ENCODE data around the genes TMPRSS4, SMIM35, SCN4B and CD3D.

DNA sequence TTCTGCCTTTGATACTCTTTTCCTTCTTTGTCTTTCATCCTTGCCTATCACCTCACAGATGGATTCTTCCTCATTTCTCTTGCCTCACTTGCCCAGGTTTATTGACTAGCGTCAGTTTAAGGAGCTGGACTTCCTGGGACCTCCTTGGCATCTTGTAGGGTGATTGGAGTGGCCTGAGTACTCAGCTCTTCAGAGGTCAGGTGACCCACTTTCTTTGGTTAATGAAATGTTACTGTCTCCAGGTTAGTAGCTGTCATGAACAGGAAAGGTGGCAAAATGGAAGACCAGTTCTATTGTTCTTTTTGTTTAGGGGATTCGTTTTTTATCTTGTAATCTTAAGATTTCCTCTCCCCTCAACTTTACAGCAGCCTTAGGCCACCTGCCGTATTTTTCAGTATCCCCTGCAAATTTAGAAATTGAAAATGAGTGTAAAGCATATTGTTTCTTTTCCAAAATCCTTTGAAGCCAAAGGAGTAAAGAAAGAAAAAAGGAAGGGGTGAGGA, 29.4 kb downstream of the BACE1 start:
- PRO-cap, 4 experiments, result no peak in any of the 4 experiments
- RAMPAGE, long total RNA, 2 experiments, result no peak in any of the 2 experiments

DNA sequence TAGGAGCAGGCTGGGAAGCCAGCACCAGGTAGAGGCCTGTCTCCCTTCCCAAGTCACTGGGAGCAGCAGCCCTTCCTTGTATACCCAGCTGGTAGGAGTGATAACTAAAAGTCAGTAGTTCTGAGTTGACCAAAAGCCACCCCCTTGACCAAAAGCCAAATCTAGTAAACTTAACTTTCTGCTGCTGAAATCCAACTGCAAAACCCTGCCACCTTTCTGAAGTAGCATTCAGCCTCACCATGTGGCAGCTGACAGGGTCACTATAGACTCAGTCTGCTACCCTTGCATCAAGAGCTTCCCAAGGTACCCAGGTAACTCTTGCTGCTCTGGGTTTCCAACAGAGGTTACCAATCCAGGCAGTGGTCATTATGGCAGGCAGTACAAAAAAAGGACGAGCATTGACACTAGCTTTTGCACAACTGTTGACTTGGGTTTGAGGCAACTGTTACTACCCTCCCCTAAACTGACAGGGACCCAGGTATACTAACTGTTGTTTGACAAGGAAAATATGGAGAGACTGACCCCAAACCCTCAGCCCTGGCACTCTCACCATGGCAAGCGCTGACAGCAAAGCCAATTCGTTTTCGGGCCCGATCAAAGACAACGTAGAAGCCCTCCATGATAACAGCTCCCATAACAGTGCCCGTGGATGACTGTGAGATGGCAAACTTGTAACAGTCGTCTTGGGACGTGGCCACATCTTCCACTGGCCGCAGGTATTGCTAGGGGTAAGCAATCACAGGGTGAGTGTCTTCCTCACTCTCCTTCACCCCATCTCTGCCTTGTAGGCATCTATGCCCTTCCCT, 25.9 kb downstream of the BACE1 start:
- PRO-cap, 4 experiments, result no peak in any of the 4 experiments
- RAMPAGE, long total RNA, 2 experiments, result start-site peak on the minus strand in 1 of 2 experiments, centred at position 707 of the sequence, 42 reads per replicate

DNA sequence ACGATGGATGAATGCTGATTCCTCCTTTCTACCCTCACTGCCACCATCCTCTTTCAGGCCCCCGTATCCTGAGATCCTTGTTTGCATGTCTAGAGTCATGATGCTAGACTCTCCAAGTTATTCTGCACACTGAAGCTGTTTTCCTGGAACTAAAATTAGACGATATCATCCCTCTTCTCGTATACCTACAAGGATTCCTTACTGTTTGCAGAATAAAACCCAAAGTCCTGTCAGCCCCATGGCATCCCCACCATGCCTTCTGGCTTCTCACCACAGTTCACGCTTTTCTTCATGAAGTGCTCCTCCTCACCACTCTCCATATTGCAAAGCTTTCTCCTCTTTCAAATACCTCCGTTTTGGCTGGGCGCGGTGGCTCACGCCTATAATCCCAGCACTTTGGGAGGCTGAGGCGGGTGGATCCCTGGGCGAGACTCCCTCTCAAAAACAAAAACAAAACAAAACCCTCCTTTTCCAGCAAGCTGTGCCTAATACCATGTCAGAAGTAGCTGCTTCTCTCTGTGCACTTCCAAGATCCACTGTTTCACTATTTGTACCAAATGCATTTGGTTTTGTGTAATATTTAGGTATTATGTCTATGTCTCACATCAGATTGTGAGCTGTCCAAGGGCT, 6.8 kb downstream of the BACE1 start:
- PRO-cap, 4 experiments, result no peak in any of the 4 experiments
- RAMPAGE, long total RNA, 2 experiments, result no peak in any of the 2 experiments

- PRO-cap, 4 experiments, result no peak in any of the 4 experiments
- RAMPAGE, long total RNA, 2 experiments, result no peak in any of the 2 experiments
These were observed 62.6 kb downstream of the CEP164 start for GRCh38 chr11:117390379-117390612.

- PRO-cap, 4 experiments, result peak in 1 of 4 experiments; most common plus-strand start chr11:117874659 (in 1)
- RAMPAGE, long total RNA, 2 experiments, result no peak in any of the 2 experiments
These were observed 2.1 kb downstream of the FXYD6 start for GRCh38 chr11:117874181-117874846.

DNA sequence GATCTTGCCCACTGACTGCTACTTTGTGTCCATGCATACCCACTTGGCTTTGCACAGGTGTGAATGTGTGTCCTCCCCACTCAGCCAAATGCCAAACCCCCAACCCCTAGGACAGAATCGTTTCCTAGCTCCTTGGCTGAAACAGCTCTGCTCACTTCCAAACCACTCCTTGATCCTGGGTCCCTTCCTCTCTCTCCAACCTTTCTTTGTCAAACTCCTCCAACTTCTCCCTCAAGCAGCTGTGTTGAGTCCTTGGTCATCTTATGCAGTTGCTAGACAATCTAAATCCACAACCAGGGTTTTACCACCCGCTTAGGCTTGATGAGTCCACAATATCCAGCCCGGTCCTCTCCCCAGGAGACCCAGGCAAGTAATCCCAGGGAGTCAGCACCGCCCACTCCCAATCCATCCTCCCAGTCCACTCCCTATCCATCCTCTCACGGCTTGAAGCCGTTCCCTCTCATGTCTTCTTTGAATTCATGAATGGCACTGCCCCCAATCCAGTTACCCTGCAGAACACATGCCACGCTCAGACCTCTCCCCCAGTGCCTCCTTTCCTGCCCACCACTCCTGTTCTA, 3.5 kb upstream of the FXYD6 start:
- PRO-cap, 4 experiments, result peak in 1 of 4 experiments; most common minus-strand start position 438 of the sequence (in 1)
- RAMPAGE, long total RNA, 2 experiments, result no peak in any of the 2 experiments

GRCh38 chr11:117884874-117885478, 8.5 kb upstream of the FXYD6 start:
- PRO-cap, 4 experiments, result no peak in any of the 4 experiments
- RAMPAGE, long total RNA, 2 experiments, result no peak in any of the 2 experiments

DNA sequence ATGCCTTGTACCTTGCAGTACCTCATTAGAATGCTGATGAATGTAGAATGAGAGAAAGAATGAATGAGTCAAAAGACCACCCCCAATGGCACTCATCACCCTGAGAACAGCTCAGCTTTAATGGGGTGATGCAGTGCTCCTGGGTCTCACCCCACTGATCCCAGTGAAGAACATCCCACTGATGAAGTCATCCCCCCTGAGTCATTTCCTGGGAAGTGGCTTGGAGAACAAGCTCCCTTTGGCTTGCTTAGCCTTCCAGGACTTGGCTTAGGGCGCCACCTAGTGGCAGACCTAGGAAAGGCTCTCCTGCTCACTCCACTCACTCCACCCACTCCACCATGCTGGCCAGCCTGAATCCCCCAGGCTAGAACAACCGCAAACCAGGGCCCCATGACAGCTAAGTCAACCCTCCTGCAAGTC, 17.6 kb upstream of the TMPRSS13 start:
- PRO-cap, 4 experiments, result no peak in any of the 4 experiments
- RAMPAGE, long total RNA, 2 experiments, result no peak in any of the 2 experiments

GRCh38 chr11:118045897-118046624, 30.8 kb upstream of the TMPRSS4 start:
- PRO-cap, 4 experiments, result no peak in any of the 4 experiments
- RAMPAGE, long total RNA, 2 experiments, result no peak in any of the 2 experiments

DNA sequence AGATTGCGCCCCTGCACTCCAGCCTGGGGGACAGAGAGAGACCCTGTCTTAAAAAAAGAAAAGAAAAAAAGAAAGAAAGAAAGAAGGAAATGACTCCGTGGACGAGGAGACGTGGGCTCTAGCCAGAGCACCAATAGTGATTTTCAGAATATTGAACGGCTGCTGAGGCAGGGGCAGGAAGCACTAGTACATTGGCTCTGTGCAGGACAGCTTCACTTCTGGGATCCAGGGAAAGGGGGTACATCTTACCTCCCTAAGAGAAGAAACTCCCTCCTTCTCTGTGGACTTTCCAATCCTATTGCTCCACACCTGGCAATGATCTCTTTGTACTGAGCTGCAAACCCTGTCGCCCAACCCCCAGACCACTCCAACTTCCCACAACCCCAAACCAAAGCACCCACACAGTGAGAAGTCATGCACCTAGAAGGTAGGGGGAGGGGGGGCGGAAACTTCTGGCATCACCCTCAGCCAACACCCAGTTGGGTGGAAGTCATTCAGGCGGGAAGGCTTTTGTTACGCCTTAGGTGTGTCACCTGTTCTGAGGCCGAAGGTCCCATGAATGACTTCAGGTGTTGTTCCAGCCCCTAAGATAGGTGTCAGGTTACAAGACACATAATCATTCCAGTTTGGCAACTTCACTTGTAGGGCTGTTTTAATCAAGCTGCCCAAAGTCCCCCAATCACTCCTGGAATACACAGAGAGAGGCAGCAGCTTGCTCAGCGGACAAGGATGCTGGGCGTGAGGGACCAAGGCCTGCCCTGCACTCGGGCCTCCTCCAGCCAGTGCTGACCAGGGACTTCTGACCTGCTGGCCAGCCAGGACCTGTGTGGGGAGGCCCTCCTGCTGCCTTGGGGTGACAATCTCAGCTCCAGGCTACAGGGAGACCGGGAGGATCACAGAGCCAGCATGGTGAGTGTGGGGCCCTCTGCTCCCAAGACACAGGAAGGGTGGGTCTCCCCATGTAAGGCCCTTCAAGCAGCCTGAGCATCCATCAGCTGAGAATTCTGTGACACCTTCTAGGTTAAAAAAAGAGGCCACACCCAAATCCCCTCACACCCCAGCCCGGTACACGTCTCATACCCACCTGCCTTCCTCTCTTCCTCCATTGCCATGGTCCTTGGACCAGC, at the start of gene TMPRSS4:
TMPRSS4 (plus strand) TSS at position 682 of the 1,127 bp plus-strand sequence.
- PRO-cap, 4 experiments, result no peak in any of the 4 experiments
- RAMPAGE, long total RNA, 2 experiments, result no peak in any of the 2 experiments

DNA sequence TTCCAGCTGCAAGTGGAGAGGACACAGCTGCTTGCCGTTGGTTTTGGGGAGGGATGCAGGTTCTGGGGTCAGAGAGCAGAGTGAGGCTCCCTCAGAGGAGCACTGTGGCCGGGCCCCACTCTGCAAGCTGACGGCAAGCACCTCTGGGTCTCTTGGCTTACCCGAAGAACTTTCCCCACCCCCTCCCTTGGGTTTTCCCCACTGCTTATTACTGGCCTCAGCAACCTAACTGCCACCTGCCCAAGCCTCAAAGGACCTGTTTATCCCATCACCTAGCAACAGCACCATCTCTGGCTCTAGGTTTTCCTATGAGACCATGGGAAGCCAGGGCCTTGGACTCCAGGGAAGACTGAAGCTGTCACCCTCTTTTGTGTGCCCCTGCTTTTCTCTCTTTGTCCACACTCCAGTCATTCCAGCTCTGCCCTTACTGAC, at the start of gene SMIM35:
SMIM35 (minus strand) TSS at position 145 of the 432 bp plus-strand sequence.
- PRO-cap, 4 experiments, result no peak in any of the 4 experiments
- RAMPAGE, long total RNA, 2 experiments, result no peak in any of the 2 experiments

DNA sequence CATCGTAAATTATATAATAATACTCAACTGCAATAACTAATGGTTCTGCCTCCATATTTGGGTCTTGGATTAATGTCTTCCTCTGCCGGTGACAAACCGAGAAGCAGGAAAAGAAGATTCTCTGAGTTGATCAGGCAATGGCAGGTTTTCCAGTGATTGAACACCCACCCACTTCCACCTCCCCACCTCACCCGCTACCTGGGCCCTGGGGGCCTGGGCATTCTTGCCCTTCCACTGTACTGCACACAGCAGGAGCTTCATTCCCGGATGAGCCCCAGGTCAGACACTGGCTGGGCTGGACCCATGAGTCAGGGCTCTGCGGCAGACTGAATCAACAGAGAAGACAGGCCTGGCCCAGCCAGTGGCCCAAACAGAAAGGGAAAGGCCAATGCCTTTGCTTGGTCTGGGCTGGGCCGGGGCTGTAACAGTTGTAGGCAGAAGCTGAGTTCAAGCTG, 1.6 kb upstream of the SMIM35 start:
- PRO-cap, 4 experiments, result no peak in any of the 4 experiments
- RAMPAGE, long total RNA, 2 experiments, result no peak in any of the 2 experiments

- PRO-cap, 4 experiments, result no peak in any of the 4 experiments
- RAMPAGE, long total RNA, 2 experiments, result no peak in any of the 2 experiments
These were observed 20.0 kb upstream of the SMIM35 start for GRCh38 chr11:118106767-118107119.

DNA sequence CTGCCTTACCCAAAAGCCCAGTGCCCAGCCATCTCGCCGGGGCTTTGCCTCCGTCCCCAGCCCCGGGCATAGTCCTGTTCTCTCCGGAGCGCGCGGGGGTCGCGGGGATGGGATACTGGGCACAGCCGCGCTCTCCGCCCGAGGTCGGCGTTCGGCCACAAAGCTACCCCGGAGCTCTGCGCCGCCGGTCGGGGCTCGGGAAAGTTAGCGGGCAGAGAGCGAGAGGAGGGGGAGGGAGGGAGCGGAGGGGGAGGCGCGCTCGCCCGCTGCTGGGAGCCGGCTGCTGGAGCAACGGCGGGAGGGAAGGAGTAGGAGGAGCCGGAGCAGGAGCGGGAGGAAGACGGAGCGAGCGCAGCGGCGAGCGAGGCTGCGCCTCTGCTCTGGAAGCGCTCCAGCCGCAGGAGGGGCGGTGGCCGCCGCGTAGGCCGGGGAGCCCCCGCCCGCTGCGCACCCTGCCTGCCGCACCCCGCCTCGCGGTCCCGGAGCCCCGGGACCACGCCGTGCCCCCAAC, at the start of gene SCN4B:
SCN4B (minus strand) TSS at position 220 of the 511 bp plus-strand sequence.
- PRO-cap, 4 experiments, result no peak in any of the 4 experiments
- RAMPAGE, long total RNA, 2 experiments, result no peak in any of the 2 experiments

GRCh38 chr11:118231301-118231900, 6.6 kb upstream of the JAML start:
- PRO-cap, 4 experiments, result no peak in any of the 4 experiments
- RAMPAGE, long total RNA, 2 experiments, result no peak in any of the 2 experiments

GRCh38 chr11:118264798-118265285, 745 bp upstream of the MPZL2 start:
- PRO-cap, 4 experiments, result no peak in any of the 4 experiments
- RAMPAGE, long total RNA, 2 experiments, result no peak in any of the 2 experiments

DNA sequence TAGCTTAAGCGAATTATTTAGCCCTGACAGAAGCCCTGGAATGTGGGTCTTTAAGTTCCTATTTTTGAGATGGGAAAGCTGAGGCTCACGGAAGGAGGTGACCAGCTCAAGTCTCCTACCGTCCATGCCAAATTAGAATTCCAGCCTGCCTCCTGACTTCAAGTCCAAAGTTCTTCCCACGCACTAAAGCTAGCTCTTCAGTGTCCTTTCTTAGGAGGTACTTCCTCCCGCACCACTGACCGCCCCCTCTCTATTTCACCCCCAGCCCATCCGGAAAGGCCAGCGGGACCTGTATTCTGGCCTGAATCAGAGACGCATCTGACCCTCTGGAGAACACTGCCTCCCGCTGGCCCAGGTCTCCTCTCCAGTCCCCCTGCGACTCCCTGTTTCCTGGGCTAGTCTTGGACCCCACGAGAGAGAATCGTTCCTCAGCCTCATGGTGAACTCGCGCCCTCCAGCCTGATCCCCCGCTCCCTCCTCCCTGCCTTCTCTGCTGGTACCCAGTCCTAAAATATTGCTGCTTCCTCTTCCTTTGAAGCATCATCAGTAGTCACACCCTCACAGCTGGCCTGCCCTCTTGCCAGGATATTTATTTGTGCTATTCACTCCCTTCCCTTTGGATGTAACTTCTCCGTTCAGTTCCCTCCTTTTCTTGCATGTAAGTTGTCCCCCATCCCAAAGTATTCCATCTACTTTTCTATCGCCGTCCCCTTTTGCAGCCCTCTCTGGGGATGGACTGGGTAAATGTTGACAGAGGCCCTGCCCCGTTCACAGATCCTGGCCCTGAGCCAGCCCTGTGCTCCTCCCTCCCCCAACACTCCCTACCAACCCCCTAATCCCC, 10.9 kb downstream of the CD3E start:
- PRO-cap, 4 experiments, result no peak in any of the 4 experiments
- RAMPAGE, long total RNA, 2 experiments, result no peak in any of the 2 experiments

DNA sequence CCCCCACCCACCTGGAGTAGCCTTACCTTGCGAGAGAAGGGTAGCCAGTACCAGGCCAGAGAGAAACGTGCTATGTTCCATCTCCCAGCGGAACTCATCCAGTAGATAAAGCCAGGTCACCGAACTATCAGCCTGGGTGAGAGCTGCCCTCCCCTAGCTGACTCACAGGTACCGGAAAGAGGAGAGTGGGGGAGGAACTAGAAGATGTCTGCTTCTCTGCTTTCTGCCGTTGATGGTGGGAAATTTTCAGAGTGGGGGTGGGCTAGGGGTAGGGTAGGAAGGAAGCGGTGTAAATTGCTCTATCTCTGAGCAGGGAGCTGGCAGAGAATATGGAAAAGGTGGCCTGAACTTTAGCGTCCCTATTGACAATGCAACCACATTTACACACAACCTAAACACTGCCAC, at the start of gene CD3D:
CD3D (minus strand) TSS at position 179 of the 405 bp plus-strand sequence.
- PRO-cap, 4 experiments, result peak in 1 of 4 experiments; most common plus-strand start position 176 of the sequence (in 1); most common minus-strand start position 107 of the sequence (in 1)
- RAMPAGE, long total RNA, 2 experiments, result start-site peak on the minus strand in 1 of 2 experiments, centred at position 136 of the sequence, 36 reads per replicate

DNA sequence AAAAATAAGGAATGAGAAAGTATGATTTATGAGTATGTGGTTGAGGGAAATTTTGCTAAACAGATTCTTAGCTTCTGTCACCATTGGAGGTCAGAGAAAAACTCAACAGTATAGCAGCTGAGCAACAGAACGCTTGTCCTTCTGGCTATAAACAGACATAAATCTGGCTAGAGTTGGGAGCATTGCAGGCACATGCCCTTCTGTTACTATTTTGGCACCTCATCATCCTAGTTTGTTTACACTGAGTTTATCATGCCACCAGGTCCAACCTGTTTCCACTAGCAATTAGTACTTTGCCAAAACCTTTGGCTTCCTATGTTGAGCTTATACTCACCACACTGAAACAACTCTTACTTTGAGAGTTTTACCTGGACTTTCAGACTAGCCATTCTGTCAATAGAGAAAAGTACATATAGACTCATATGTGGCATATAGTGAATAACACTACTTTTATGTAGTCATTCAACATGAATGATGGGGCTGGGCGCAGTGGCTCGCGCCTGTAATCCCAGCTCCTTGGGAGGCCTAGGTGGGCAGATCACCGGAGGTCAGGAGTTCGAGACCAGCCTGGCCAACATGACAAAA, 7.0 kb downstream of the UBE4A start:
- PRO-cap, 4 experiments, result no peak in any of the 4 experiments
- RAMPAGE, long total RNA, 2 experiments, result no peak in any of the 2 experiments

GRCh38 chr11:118402119-118402604, 756 bp downstream of the ATP5MG start:
- PRO-cap, 4 experiments, result peak in 2 of 4 experiments; most common plus-strand start chr11:118402451 (in 1); most common minus-strand start chr11:118402324 (in 1)
- RAMPAGE, long total RNA, 2 experiments, result no peak in any of the 2 experiments